Glomerular endothelial cell (primary cell): ENCODE measurements around a stretch of chr1.

DNA sequence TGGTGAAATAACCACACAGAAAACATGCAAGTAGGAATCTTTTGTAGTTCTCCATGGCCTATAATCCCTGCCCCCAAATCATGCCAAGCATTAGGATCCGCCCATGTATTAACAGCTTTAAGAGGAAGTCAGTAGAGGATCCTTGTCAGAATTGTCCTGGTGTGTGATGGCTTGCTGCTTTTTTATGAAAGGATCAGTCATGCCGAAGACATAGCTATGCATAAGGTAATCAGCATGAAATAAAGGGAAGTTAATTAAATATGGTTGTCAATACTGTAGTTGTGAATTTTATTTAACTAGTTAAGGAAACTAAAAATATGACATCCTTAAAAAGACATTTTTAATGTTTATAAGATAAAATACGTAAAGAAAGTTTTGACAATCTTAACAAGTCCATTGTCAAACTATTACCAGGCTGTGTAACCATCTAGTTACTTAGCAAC, 20.1 kb downstream of the ADGRL2 start:
- RAMPAGE, long total RNA = no peak

GRCh38 chr1:83181982-83182962, 816.7 kb downstream of the TTLL7 start:
- RAMPAGE, long total RNA = no peak

GRCh38 chr1:83479823-83480117, 519.2 kb downstream of the TTLL7 start:
- RAMPAGE, long total RNA = no peak

- RAMPAGE, long total RNA = no peak
These were observed 236.9 kb downstream of the TTLL7 start for GRCh38 chr1:83762011-83762404.

GRCh38 chr1:83933595-83933951, 65.4 kb downstream of the TTLL7 start:
- RAMPAGE, long total RNA = no peak

- RAMPAGE, long total RNA = no peak
These were observed 18.1 kb upstream of the PRKACB start for GRCh38 chr1:84126036-84126235.

- RAMPAGE, long total RNA = no peak
These were observed 962 bp downstream of the PRKACB start for GRCh38 chr1:84144926-84145539.

GRCh38 chr1:84297869-84298674, 3.4 kb upstream of the SAMD13 start:
- RAMPAGE, long total RNA = no peak

DNA sequence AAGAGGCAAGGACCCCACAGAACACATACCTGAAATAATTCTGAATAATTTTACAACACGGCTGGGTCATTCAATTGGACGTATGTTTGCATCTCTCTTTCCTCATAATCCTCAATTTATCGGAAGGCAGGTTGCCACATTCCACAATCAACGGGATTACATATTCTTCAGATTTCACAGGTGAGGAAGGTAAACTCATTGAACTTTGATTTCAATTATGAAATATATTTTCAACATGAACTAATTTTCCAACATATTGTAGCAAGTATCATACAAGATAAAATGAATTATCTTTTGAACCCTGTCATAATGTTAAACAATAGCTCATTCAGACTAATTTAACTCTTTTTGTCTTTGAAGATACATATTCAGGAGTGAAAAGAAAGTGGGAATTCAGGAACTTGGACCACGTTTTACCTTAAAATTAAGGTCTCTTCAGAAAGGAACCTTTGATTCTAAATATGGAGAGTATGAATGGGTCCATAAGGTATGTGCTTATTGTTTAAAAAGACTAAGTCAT, 10.2 kb upstream of the SPATA1 start:
- RAMPAGE, long total RNA = no peak

DNA sequence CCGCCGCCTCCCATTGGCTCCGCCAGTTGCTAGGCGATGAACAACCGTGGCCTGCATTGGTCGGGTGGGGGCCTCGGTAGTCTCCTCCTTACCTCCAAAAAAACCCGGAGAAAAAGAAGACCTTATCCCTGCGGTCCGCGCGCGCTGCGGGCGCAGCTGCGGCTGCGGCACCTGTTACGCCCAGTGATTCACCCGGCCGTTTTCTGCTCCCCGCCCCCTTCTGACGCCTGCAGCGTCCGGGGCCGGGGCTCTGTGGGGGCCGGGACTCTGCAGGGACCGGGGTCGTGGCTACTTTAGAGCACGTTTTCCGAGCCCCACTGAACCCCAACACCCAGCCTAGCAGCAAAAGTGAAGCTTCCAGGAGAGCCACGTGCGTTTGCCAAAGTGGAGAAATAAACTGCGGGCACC, 325 bp upstream of the SSX2IP start:
- RAMPAGE, long total RNA = no peak

- RAMPAGE, long total RNA = no peak
These were observed 68.9 kb upstream of the SSX2IP start for GRCh38 chr1:84758846-84759820.

GRCh38 chr1:85062452-85062736, 267 bp downstream of the DNAI3 start:
- RAMPAGE, long total RNA = no peak

- RAMPAGE, long total RNA = no peak
These were observed 65.5 kb downstream of the SYDE2 start for GRCh38 chr1:85135205-85135888.

- RAMPAGE, long total RNA = no peak
These were observed 47.4 kb downstream of the SYDE2 start for GRCh38 chr1:85153466-85153758.

DNA sequence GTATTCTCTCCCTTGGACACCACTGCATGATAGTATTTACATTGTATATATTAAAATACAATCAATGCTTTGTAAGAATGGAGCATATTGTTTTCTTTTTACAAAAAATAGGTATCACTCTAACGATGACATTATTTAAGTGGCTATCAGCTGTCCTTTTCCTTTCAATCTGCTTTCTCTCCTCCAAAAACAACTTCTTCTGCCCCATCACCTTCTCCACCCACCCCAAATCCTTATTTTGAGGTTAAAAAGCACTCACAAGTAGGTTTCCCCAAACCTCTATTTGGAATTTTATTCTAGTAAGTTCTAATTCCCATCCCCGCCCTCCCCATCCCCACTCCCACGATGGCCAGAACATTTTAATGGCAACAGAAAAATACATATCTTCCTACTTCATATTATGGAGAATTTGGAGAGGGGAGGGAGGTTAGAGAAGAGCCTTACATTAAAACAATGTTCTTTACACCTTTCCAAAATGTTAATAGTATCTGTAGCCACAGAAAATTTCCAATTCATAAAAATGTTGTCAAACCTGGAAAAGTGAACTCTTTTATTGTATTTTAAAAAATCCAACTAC, 6.2 kb downstream of the C1orf52 start:
- RAMPAGE, long total RNA = no peak

GRCh38 chr1:85577691-85577788, 3.0 kb upstream of the CCN1 start:
- RAMPAGE, long total RNA = no peak

DNA sequence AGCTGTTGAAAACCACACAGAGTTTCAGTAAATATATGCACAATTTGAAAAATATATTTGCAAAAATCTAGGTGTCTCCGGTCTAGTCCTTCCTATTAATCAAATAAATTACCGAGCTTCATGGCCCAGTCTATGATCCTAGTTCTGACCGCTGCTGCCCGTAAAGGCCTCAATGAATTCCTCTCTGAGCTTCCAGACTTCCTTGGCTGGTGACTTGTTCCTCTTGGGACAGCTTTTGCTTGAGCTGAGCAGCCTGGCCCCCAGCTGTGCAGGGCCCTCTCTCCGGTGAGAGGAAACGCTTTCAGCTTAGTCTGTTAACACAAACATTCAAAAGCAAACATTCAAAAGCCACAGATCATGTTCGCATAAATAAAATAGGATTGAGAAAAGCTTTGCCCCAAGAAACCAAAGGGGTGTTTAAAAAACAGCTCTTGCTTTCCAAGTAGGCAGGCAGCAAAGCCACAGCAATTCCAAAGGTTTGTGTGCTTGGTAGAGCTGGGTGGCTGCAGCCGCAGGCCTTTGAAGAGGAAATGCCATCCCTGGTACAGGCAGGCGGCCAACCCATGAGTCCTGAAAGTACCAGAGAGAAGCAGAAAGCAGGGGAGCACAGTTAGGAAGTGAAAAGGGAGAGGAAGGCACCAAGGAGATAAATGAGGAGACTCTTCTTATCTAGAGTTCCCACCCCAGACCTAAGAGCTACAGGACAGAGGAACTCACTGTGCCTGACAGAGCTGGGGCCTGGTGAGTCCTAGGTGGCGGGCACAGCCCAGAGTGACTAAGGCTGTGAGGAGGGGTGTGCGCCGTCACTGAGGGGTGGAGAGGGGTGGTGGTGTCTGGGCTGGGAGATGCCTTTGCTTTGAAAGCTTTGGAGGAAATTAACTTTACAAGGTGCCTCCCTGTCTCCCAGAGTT, 48.3 kb downstream of the CCN1 start:
- RAMPAGE, long total RNA = no peak

- RAMPAGE, long total RNA = no peak
These were observed 18.4 kb downstream of the CLCA1 start for GRCh38 chr1:86486885-86487715.

- RAMPAGE, long total RNA = no peak
These were observed 41.6 kb downstream of the SH3GLB1 start for GRCh38 chr1:86746022-86746379.

- RAMPAGE, long total RNA = no peak
These were observed 804 bp downstream of the HS2ST1 start for GRCh38 chr1:86915016-86915861.